Mesangial cell (primary cell): Measurements from ENCODE around the gene TAF3.

GRCh38 chr10:7818184-7818974 is at the start of gene TAF3:
TAF3 (plus strand) TSS chr10:7818505.
- RAMPAGE, long total RNA: start-site peak on the plus strand at chr10:7818503-7818520, 78 reads

GRCh38 chr10:7964653-7965798 is 89.5 kb upstream of the GATA3 start:
- RAMPAGE, long total RNA: no peak

DNA sequence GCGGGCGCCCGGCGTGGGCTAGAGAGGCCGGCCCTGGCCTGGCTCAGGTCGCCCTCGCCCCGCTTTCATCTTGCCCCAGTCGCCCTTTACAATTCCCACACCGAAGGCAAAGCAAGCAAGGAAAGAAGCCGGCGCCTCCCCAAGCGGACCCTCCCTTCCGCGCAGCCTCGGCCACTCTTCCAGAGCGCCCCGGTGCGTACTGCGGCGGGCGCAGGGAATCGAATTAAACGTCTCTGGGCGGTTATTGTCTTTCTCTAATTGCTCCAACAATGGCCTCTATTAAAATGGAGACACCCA is 4.5 kb upstream of the GATA3 start:
- RAMPAGE, long total RNA: no peak

GRCh38 chr10:8074722-8076137 is 20.7 kb downstream of the GATA3 start:
- RAMPAGE, long total RNA: no peak

- RAMPAGE, long total RNA: no peak
Measured at GRCh38 chr10:8416571-8416789, 362.0 kb downstream of the GATA3 start.

DNA sequence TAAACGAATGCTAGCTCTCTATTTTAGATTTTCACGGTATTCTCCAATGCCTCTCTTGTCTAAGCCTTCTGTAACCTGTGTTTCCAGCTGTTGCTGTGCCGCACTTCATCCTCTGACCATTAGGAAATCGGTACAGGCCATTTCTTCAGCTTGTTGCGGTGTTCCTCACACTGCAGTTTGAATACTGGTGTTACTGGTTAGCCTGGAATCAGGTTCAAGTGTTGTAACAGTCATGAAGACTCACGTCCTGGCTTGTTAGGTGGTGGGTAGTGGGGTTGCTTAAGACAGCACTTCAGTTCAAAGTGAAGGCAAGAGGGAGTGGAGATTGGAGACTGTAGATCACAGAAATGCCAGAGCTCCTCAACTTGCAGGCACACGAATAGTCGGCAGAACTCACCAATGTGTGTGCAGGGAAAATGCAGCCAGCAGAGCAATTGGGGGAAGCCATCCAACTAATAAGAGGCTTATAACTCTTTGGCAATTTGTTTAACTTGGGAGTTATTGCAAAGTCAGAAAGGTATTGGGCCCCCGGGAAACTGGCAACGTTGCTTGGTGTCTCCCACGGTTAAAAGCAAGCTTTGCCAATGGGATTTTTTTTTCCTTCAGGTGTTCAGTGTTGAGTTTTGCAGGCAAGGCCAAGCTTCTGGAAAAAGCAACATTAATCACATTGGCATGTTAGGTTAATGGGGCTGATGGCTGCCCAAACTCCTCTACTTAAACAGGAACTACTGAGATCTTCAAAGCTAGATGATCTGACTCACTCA is 380.8 kb downstream of the GATA3 start:
- RAMPAGE, long total RNA: no peak

DNA sequence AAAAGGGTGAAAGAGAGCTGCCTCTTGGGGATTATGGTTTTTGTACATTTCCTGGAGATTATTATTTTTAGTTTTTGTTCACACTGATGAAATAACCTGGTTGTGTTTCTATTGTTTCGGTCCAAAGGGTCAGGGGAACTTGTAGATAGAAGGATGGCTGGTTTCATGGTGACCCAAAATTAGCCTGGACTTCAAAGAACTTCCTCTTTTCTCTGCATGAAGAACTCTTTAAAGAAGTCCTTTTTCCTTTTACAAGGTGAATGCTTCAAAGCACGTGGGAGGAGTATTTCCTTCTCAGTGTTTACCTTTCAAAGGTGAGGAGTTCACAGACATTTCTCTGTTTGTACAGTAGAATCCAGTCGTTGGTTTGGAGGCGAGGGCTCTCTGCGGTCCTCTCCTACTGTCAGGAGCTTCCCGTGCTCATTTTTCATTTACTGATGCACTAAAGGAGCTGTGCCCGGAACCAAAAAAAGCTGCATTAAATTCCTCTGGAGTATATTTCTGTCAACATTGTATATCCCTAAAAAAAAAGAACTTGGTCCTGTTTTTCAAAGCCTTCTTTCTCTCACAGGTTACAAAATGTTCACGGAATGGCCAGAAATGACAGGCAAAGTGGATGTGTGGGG is 561.7 kb downstream of the GATA3 start:
- RAMPAGE, long total RNA: no peak

DNA sequence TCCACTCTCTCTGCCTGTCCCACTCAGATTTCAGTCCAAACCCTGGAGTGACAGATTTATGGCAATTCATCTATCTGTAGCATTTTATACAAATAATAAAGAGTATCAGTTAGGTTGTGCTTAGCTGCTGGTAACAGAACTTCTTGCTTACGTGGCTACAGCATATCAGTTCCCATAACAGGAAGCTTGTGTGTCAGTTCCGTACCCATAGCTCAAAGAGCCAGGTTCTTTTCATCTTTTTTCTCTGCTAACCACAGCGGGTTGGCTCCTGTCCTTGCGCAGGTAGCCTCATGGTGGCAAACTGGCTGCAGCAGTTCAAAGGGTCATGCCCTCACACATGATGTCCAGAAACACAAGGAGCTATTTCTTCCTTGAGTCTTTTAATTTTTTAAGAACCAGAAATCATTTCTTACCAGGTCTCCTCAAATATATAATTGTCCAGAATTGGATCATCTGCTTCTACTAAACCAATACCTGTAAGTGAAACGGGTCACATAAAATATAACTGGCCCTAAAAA is 1041.8 kb downstream of the GATA3 start:
- RAMPAGE, long total RNA: no peak

DNA sequence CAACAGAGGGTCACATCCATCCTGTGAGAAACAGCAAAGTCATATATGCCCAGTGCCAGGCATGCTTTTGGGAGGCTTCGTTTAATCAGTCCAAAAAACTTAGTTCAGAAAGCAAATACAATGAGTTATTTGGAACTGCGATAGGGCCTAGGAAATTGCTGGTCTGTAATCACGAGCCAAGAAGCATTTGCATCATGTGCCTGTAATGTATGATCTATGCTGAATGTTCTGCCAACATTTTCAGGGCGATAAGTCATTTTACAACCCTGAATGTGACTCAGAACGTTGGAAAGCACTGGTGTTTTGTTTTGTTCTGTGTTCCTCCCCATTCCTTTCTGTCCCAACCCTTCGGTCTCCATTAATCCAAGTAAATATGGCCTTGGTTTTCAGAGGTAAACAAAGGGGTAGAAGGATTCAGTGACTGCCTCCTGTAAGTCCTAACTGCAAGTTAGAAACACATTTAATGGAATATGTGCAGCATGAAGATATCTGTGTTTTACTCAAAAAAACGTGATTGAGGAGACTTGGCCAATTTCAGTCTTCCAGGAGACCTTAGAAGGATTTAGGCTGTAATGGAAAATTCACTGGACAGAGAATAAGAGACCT is 411.8 kb upstream of the CELF2 start:
- RAMPAGE, long total RNA: no peak

GRCh38 chr10:10796154-10797135 is 221.2 kb upstream of the CELF2 start:
- RAMPAGE, long total RNA: no peak

- RAMPAGE, long total RNA: no peak
Measured at GRCh38 chr10:10801048-10801307, 216.7 kb upstream of the CELF2 start.

GRCh38 chr10:10829516-10830040 is 188.1 kb upstream of the CELF2 start:
- RAMPAGE, long total RNA: no peak

DNA sequence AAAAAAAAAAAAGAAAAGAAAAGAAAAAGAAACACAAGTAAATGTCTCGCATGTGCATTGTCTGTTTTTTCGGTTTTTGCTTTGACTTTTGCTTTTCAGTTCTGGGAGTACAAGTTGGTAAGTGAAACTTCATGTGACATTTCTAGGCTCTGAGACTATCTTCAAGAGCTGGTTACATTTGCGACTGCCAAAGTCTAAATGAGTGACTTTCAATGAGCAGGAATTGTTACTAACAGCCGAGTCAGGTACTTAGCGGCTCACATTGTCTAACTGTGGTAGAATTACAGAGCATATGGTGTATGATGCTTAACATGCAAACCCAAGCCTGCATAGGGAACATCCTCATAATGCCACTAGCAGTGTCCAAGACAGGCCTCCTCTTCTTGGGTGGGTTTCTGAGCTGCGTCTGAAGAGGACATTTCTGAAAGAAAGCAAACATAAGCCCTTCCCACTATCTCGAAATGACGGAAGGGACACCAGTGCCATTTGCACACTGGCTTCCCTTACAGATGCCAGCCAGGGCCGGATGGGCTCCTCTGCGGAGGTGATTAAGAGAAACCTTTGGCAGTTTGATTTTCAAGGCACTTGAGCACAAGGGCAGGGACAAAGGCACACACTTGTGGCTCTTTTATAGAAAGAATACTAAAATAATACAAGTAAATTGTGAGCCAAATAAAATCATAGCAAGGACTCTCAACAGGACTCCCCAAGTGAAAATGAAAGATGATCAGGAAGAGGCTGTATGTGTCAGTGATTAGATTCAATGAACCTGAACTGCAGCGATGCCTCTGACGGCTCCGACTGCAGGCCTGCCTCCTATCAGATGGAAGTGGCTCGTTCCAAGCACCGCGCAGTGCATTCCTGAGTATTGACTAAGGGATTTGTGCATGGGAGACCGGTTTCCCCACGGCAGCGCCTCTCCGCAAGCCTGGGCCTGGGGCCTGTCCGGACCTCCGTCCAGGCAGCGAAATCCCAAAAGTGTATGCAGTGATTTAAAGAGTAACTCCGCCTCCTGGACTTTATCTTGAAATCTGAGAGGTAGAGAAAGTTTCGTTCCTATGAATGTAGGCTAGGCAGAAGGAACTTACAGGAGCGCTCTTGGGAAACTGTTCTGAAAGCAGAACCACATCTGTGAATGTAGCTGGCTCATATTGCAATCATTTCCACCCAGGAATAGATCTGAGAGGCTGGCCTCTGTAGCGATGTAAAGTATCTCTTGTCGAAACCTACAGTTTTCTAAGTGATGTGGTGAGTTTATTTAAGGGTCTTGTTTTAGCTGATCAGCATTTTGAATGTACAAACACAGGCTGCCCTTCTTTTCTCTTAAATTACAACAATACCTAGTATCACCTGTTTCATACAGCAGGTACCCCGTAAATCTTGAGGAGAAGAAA is 106.5 kb upstream of the CELF2 start:
- RAMPAGE, long total RNA: no peak

DNA sequence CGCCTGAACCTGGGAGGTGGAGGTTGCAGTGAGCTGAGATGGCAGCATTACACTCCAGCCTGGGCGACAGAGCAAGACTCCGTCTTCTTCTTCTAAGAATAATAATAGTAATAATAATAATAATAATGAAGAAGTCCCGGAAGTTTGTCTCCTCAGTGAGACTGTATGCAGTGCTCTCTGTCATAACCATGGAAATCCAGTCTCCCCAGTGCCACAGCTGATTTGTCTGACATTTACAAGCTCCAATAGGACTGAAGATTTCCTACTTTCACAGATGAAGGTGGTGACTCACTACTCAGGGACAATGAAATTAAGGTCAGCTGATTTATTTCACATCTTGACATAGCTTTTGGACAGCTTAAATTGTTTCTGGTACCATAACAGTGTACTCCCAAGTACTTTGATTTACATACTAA is 6.9 kb downstream of the CELF2 start:
- RAMPAGE, long total RNA: no peak

DNA sequence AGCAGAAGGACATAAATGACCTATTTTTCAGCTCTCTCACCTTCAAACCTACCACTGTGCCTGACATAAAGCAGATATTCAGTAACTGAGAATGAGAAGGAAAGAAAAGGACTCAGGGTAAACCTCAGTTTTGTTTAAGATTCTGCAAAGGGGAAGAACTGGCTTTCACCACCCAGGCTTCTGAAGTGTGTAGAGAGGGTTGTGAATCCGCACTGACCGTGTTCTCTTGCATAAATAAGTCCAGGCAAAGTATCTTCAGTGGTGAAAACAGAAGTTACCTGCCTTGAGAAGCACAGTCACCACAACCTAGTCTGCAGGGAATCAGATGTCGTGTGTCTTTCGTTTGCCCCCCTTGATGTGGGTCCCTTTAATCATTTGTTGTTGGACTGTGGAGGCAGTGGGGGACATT is 139.9 kb downstream of the CELF2 start:
- RAMPAGE, long total RNA: no peak

GRCh38 chr10:11180212-11180889 is 162.7 kb downstream of the CELF2 start:
- RAMPAGE, long total RNA: no peak

- RAMPAGE, long total RNA: no peak
Measured at GRCh38 chr10:11191281-11191711, 173.6 kb downstream of the CELF2 start.

GRCh38 chr10:11198983-11199558 is 181.4 kb downstream of the CELF2 start:
- RAMPAGE, long total RNA: no peak

DNA sequence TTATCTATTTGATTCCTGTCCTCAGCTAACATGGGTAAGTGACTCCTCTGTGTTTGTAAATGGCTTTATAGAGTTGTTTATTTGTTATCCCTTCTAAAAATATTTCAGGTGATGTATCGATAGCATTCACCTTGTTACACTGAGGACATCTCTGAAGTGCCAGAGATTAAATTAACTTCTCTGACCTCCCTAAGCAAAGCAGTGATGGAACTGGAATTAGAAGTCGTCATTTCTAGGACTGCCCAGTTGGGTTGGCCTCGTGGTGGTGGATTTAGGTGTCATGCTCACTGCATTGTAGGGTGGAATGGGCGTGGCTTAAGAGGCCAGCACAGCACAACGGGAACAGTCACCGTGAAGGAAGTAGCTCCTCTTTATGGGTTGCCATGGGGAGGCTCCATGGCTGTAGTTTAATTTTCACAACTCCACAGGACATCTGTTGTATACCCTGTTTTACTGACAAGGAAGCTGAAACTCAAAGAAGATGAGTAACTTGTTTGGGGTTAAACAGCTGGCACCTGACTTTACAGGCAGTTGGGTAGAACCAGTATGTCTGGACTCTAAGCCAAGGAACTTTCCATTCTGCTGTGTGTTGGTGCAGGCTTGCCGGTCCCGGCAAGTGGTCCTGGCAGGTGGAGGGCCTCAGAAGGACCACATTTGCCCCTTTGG is 208.2 kb downstream of the CELF2 start:
- RAMPAGE, long total RNA: no peak

DNA sequence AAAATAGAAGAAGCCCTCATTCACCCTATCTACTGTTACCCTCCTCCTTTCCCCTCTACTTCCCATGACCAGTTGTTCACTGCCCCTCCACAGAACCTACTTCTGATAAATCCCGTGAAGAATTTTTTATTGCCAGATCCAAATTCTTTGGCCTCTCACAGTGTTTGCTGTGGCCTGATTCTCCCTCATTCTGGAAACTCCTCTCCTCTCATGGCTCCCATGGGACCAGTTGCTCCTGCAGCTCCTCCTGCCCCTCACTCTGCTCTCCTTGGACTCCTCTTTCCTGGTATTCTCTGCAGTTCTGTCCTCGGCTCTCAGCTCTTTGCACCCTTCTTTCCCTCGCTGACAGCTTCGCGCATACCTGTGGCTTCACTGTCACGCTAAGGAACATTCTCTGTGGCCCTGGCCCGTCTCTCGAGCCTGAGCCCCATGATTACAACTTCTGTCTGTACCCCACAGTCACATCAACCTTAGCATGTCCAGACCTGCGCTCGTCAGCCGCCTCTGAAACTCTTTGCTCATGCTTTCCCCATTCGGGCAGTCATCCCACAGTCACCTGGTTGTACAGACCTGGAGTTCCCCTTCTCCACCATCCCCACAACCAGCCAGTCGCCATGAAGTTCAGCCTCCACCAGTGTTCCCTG is 228.9 kb downstream of the CELF2 start:
- RAMPAGE, long total RNA: no peak